Mesenchymal stem cell of Wharton's jelly (primary cell): Measurements from ENCODE around the genes SAT2, TMEM88 and KCNAB3.

DNA sequence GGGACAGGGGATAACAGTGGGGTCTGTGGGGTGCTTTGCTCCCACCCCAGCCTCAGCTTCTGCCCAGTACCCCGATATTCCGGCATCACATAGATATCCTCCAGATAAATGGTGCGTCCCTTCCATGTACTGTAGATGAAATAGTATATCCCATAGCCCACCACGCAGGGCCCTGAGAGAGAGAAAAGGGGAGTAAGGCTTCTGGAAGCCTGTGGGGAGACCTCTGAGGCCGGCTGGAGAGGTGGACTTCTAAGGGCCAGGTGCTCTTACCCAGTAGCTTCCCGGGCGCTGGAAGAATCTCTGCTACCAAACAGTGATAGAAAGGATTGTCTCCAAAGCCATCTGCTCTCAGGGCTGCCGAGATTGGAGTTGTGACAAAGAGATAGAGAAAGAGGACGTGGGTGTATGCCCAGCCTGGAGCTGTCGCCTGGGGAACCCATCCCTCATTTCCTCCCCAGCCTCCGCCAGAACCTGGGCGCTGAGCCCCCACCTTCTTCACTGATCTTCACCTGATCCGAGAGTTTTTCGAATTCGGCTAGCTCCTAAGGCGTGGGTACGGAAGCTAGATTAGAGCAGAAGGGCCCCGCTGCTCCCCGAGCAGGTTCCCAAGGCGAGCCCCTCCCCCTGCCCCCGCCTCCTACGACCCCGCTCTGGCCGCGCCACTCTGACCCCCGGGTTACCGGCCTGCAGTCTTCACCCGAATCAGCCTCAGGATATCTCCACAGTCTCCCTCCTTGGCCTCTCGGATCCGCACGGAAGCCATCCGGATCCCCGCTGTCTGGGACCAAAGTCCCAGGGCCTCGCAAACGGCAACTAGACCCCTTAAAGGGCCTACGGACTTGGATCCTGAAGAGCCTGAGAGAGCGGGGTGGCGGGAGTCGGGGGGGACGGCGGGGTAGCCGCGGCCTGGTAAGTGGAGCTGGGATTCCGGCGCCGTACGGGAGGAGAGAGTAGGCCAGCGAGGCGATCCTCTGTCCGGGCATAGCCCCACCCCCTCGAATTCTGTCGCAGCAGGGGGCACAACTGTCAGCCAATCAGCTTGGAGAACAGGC is at the start of gene SAT2:
TSS of gene SAT2 (minus strand) at position 949 of the 1,052 bp plus-strand sequence.
- CAGE, long polyA plus RNA = start-site peak on the minus strand centred at position 972 of the sequence, 50 bp wide, 89 and 32 reads in 2 replicates

DNA sequence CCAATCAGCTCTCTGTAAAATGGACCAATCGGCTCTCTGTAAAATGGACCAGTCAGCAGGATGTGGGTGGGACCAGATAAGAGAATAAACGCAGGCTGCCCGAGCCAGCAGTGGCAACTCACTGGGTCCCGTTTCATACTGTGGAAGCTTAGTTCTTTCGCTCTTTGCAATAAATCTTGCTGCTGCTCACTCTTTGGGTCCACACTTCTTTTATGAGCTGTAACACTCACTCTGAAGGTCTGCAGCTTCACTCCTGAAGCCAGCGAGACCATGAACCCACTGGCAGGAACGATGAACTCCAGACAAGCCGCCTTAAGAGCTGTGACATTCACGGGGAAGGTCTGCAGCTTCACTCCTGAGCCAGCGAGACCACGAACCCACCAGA is 9.0 kb upstream of the ATP1B2 start:
- CAGE, long polyA plus RNA = no peak

- CAGE, long polyA plus RNA = no peak
Observed at GRCh38 chr17:7668490-7669040, 17.8 kb downstream of the ATP1B2 start.

DNA sequence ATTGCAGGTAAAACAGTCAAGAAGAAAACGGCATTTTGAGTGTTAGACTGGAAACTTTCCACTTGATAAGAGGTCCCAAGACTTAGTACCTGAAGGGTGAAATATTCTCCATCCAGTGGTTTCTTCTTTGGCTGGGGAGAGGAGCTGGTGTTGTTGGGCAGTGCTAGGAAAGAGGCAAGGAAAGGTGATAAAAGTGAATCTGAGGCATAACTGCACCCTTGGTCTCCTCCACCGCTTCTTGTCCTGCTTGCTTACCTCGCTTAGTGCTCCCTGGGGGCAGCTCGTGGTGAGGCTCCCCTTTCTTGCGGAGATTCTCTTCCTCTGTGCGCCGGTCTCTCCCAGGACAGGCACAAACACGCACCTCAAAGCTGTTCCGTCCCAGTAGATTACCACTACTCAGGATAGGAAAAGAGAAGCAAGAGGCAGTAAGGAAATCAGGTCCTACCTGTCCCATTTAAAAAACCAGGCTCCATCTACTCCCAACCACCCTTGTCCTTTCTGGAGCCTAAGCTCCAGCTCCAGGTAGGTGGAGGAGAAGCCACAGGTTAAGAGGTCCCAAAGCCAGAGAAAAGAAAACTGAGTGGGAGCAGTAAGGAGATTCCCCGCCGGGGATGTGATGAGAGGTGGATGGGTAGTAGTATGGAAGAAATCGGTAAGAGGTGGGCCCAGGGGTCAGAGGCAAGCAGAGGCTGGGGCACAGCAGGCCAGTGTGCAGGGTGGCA is 13.7 kb downstream of the TP53 start:
- CAGE, long polyA plus RNA = no peak

GRCh38 chr17:7767604-7768169 is 50.1 kb downstream of the DNAH2 start:
- CAGE, long polyA plus RNA = no peak

DNA sequence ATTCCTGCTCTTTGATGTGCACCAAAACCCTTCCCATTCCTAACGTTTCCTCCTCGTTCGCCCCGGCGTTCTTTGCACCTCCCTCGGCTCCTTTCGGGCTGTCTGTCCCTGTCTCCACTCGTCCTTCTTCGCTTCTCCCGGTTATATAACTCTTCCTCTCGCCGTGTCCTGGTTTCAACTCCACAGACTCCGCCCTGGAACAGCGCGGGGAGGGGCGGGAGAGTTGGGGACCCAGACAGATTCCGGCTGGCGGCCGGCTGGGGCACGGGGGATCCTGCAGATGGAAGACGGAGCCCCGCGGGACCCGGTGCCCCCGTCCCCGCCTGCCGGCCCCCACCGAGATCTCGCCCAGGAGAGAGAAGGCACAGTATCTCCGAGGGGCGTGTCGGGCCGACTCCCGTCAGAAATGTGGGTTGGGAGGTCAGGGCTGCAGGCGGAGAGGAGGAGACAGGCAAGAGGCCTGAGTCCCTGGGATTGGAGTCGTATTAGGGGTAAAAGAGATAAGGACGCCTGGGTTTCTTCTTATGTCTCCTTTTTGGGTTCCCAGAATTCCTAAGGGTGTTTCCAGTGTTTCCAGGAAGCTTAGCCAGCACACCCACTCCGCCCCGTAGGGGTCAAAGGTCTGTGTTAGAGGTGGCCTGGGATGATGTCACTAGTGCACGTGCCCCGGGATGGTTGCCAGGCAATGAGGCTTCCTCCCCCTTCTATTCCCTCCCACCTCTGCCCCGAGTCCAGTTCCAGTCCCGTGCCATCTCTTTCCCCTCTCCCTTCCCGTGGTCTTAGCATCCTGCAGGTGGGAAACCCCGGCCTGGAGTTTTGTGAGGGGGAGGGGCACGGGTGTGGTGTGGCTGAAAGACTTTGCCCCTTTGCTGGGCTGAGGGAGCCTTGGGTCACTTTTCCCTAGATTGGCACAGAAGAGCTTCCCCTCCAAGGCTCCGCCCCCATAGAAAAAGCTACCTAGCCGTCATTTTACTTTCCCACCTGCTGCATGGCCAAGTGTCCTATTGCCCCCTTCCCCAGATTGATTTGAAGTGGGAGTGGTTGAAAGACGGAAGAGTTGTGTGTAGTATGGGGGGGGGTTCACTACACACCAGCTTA is 2.5 kb downstream of the KDM6B start:
- CAGE, long polyA plus RNA = no peak

DNA sequence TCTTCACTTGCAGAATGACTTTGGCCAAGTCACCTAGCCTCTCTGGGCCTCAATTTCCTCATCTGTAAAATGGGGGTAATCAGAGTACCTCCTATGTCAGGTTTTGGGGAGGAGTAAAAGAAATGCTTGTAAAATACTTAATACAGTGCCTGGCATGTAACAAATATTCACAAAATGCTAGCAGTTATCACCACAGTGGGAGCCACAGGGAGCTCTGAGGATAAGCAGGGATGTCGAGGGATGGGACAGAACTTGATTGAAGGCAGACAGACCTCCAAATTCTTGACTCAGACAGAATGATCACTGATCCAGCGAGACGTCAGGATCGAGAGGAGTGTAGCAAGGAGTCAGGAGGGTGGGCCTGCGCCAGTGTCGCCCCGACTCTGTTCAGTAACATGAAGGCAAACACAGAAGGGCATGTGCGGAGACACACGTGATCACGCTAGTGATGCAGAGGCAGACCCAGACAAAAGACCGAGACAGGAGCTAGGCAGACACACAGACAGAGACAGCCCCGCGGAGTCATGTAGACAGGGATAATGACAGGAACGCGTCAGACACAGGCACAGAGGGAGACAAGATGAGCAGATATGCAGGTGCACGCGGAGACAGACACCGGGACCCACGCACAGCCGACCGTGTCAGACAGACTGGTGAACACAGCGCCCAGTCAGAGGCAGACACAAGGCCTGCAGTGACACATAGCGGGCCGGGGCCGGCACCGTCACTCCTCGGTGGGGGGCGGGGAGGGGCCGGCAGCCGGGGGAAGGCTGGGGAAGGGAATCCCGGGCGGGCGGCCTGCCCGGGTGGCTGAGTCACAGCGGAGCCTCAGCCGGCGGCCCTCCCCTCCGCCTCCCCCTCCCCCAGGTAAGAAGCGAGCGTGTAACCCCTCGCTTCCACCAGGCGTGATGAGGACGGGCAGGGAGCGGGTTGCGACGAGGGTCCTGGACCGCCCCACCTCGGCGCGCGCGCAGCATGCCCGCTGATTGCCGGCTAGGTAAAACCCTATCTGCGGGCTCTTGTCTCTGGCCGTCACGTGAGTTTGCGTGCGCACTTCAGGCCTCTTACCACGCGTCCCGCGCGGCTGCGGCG is 7.4 kb downstream of the KDM6B start:
- CAGE, long polyA plus RNA = no peak

GRCh38 chr17:7842490-7843507 is 8.8 kb downstream of the KDM6B start:
- CAGE, long polyA plus RNA = no peak

DNA sequence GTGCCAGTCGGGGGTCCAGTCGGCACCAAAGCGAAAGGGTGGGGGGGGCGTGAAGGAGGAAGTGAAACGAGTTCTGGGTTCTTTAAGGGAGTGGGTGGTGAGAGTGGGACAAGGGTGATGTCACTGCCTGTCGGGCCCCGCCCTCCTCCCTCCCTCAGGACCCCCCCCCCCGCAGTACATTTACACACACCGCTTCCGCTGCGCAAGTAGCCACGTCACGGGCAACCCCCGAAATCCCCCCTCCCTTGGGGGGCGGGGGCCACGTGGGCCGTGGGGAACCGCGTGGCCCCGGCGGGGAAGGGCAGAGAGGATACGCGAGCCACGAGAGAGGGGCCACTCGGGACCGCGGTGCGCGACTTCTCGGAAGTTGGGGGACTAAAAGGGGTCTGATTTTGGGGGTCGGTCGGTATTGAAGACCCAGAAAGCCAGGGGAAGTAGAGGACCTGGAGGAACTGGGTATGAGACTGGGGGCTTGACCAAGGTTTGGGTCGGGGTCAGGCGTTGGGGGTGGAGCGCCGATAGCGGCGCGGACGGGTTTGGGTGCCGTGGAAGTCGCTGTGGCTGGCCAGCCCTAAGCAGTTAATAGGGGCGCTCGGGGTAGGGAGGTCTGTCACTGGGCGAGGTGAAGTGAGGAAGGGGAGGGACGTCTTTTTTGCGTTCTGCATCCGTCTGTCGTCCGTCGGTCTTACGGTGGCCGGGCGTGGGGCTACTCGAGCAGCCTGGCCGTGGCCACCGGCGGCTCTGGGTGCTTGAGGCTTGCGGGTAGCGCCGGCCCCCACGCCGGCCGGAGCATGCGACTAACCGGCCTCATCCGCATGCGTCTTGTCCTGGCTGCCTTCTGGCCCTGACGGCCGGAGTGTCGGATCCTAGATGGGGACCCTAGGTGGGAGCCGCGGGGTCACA is 10.1 kb downstream of the KDM6B start:
- CAGE, long polyA plus RNA = no peak

- CAGE, long polyA plus RNA = start-site peak on the plus strand at chr17:7855063-7855068, 62 and 57 reads in 2 replicates
Observed at GRCh38 chr17:7854558-7855453, at the start of gene TMEM88. Gene TMEM88 (plus strand): TSS chr17:7855066.

GRCh38 chr17:7929748-7930032 is at the start of gene KCNAB3:
Gene KCNAB3 (minus strand): TSS chr17:7929856.
- CAGE, long polyA plus RNA = no peak

DNA sequence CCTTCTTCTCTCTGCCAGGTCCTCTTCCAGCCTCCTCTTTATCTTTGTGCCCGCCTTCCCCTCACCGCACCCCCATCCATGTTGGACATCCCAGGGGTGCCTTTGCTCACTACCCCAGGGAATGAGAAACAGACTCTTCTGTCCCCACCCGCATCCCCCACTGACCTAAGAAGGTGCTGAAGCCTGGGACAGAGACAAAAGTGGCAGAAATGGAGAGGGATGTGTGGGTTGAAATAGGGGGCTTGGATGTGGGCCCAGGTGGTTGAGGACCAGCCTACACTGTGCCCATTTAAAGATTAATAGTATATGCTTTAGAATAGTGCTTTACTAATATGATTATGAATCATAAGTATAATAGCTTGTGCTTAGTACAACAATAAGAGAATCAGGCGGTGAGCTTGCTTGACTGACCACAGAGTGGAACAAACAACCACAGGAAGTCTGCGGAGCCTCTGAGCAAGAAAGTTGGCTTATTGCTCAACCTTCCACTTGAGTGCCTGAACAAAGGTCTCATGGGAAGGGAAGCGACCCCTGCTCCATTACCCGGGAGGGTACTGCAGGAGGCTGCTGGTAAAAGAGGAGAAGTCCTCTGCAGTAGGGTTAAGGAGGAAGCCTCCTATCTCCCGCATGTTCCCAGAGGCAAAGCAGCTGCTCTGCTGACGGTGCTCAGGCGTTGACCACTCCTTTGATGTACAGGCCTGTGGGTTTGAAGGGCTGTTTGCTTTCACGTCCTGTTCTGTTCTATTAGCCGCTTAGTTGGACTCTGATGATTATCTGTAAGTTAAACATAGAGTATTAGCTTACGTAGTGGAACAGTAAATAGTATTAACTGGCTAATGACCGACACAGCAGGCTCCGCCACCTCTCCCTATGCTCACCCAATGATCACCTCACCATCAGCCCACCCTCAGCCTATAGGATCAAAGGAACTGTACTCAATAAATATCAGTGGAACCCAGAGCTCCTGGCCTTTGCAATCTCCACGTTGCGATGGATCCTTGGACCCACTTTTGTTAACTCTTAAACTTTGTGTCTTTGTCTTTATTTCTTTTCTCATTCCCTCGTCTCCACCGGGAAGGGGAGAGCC is 17.4 kb downstream of the ALOX15B start:
- CAGE, long polyA plus RNA = no peak

GRCh38 chr17:8143290-8144384 is 8.6 kb downstream of the PER1 start:
- CAGE, long polyA plus RNA = no peak

GRCh38 chr17:8161168-8161940 is 1.4 kb downstream of the VAMP2 start:
- CAGE, long polyA plus RNA = no peak

DNA sequence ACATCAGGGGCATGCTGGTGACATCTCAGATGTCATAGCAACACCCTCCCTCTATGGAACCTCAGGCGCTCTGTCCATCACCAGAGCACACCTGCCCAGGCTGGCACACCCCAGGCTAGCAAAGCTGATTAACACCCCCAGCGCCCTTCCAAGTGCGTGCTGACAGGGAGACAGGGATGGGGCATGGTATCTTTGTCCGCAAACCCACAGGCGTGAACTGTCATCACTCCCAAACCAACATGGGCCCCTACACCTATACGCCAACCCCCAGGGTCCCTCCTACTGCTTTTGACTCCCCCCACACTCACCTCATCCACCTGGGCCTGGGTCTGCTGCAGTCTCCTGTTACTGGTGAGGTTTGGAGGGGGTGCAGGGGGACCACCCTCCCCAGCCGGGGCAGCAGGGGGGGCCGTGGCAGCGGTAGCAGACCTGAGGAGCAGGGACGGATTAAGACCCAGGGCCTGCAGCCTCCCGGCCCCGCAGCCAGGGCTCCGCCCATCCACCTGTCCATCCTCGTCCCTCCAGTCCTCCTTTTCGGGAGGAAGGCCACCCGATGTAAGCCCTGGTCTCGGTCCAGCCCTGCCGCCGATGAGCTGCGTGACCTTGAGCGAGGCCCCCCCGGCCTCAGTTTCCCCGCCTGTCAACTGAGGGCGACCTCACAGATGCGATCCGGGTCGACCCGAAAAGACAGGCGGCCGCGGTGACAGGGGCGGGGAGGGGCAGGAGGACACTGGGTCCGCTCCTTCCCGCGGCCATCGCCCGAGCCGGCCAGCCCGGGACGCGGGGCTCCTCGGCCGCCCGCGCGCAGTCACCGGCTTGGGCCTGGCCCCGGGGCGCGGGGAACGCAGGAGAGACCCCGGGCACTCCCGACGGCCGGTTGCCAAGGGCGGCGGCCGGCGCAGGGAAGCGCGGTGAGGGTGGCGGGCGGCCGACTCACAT is 538 bp downstream of the VAMP2 start:
- CAGE, long polyA plus RNA = no peak

GRCh38 chr17:8186960-8188304 is 2.5 kb downstream of the BORCS6 start:
- CAGE, long polyA plus RNA = no peak

DNA sequence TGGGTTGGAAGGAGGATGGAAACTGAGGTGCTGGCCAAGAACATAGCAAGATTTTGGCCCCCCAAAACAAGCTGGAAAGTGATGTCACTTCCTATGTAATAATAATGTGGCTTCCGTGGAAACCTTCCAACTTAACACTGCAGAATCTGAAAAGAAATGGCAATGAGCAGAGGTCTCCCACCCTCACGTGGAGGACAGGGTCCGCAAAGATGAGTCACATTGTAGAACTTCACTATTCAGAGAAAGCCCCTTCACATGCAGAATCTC is 11.1 kb downstream of the KRBA2 start:
- CAGE, long polyA plus RNA = no peak

DNA sequence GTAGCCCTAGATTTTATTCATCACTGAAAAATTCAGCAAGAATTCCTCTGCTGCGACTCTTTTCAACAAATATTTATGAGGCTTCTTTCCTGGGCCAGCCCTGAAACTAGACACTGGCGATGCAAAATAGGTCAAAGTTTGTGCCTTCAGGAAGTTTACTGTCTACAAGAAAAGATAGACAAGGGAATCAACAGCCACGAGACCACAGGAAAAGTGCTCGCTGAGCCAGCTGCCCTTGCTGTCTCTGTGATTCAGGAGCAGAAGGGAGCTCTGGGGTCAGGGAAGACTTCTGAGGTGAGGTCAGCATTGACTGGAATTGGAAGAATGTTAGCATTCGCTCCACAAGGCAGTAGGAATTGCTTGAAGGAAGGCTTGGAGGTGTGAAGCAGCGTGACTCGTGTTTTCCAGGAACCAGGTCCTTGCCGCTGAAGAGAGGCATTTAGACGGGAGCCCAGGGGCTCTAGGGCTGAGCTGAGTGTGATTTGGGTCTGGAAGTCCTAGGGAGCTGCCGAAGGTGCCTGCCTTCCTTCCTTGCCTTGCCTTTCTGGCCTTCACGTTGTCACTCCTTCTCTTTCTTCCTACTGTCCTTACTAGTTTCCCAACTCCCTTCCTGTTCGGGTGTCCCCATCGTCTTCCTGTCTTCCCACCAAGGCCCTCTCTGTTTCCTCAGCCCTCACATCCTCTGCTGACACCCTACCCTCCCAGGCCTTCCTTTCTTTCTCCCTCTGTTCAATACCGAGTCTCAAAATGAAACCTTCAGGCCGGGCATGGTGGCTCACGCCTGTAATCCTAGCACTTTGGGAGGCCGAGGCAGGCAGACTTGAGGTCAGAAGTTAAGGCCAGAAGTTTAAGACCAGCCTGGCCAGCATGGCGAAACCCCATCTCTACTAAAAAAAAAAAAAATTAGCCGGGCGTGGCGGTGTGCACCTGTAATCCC is 2.1 kb upstream of the RPL26 start:
- CAGE, long polyA plus RNA = no peak

- CAGE, long polyA plus RNA = no peak
Observed at GRCh38 chr17:8463468-8463875, 27.8 kb downstream of the NDEL1 start.

GRCh38 chr17:8475119-8475476 is 39.4 kb downstream of the NDEL1 start:
- CAGE, long polyA plus RNA = no peak